Measurements from ENCODE around the genes TMEM63C and NRXN3.

- PRO-cap = no peak
Measured at GRCh38 chr14:77041104-77041591, 12.6 kb upstream of the IRF2BPL start.

DNA sequence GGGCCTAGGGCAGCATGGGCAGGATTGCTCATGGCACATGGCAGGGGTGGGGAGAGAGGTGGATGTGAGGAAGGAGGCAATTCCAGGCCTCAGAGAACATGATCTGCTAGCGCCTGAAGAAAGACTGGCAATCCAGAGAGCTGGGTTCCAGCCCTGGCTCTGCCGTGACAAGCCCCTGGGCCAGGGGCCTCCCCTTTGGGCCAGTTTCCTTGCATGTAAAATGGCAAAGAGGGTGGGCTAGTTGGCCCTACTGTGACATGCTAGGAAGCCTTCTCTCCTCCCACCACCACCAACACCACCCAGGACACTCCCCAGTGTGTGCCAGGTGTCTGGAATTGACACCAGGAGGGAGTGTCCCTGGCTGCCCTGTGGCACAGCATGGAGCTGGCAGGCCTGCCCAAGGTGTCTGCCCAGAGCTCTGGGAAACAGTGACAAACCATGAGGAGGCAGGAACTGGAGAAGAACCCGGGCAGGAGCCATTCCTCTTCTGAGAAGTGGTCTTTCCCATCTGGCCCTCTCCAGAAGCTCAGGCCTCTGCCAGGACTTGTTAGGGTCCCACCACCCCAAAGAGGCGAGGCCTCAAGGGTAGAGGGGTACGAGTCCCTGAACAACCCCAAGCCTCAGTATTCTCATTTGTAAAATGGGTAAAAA lies 24.1 kb upstream of the IRF2BPL start:
- PRO-cap = no peak

- PRO-cap = no peak
Measured at GRCh38 chr14:77181277-77182449, at the start of gene TMEM63C. Gene TMEM63C (plus strand): TSS chr14:77181798.

DNA sequence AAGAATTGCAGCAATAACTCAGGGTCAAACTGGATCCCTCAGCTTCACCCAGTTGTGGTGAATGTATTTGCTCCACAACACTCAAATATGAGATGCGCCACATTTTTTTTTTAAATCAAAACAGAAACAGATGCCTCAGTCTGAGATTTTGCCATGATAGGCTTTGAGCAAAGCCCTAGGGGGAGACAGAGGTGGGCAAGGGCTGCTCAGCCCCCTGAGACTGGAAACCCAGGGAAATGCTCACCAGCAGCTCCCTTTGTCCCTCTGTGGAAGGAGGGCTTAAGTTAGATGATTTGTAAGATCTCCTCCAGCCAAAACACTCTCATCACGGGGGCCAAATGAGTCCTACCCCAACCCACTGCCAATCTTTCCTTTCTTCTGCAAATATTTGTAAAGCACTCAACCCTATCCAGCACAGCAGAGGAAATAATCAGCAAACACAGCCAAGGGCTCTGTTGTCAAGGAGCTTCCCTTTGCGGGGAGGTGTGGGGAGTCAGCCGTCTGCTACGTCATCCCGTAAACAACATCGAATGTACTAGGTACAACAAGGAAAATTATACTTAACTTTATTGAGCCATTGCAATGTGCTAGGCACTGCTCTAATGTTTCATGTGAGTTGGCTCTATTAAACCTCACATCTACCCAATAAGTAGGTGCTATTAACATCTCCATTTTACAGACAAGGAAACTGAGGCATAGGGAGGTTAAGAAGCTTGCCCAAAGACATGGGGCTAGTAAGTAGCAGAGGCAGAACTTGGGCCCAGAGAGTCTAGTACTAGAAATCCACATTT lies 22.7 kb downstream of the TMEM63C start:
- PRO-cap = no peak

- PRO-cap = no peak
Measured at GRCh38 chr14:77347772-77348126, 26.9 kb downstream of the GSTZ1 start.

- PRO-cap = no peak
Measured at GRCh38 chr14:77979599-77980100, 179.7 kb downstream of the ADCK1 start.

DNA sequence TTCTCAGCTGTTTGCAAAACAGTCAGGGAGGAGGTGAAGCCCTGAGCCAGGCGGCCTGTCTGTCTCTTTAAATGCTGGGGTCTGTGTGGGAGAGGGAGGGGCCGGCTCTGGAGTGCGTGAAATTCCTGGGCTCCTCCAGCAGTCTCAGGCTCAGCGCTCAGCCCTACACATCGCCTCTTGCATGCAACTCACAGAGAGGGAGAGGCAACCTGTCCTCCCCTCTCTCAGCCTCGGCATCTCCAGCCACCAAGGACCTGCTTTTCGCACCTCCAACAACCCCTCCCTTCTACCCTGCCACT lies at the start of gene NRXN3:
Gene NRXN3, plus strand, starts transcription at position 141 of the 299 bp plus-strand sequence.
- PRO-cap = no peak

GRCh38 chr14:78566021-78566408 lies 395.8 kb downstream of the NRXN3 start:
- PRO-cap = no peak

DNA sequence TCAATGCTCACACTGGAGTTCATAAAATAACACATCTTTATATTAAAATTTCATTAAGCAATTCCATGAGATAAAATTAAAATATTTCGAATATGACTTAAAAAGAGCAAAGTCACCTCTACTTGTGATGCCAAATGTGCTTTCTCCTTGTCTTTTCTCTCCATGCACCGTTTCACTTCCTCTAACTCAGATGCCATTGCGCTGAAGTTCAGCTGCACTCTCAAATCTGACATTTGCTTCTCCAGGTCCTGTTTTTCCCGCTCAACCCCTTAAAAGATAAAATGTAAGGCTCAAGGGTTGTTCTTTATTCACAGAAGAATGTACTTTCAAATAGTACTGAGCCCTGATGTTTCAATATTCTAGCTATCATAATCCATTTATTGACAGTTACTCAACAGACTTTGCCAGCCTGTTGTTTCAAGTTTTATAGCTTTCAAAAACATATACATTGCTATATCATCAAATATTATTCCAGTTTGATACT lies 110.5 kb downstream of the CEP128 start:
- PRO-cap = no peak

DNA sequence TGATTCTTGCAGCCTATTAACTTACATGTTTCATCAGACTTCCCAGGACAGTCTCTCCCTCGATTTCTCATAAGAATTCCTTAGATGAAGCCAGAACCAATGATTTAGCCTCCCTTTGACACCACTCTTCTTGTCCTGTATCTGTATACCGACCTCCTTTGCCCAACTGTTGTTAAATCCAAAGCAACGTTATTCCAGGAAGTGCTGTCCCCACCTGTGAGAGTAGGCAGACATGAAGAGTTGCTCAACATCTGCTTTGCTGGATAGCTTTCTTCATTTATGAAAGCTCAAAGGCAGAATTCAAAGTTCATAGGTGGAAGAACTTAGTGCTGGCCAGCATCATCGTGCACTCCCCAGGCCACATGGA lies 55.6 kb downstream of the GTF2A1 start:
- PRO-cap = no peak

DNA sequence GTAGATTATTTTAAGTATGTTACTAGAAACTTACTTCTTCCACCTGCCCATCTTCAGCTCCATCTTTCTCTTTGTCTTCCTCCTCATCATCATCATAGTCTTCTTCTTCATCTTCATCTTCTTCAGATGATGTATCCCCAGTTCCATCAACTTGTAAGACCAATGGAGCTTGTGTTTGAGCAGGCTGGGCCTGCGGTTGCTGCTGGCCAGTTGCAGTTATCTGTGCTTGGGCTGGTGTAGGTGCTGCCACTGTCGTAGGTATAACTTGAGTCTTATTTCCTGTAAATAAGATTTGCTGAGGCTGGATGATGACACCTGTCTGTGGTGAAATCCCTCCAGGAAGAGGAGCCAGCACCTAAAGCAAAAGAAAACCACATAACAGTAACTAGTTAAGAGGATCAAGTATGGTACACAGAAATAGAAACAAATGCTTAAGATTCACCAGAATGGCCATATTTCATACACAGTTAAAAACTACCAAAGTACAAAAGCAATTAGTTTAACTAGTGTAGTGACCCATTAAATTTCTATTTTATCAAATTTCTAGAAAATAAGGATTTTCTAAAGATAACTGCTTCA lies 28.2 kb downstream of the GTF2A1 start:
- PRO-cap = no peak

- PRO-cap = bidirectional peak, plus-strand start at chr14:81219474, minus-strand start at chr14:81219363
Measured at GRCh38 chr14:81219085-81219728, 1.6 kb downstream of the GTF2A1 start.

GRCh38 chr14:81393278-81393864 lies 6.8 kb downstream of the STON2 start:
- PRO-cap = no peak

GRCh38 chr14:81412845-81413200 lies 12.7 kb upstream of the STON2 start:
- PRO-cap = no peak

- PRO-cap = no peak
Measured at GRCh38 chr14:82642249-82642922, 1108.7 kb upstream of the SEL1L start.

- PRO-cap = no peak
Measured at GRCh38 chr14:83556583-83556828, 1973.4 kb upstream of the FLRT2 start.

DNA sequence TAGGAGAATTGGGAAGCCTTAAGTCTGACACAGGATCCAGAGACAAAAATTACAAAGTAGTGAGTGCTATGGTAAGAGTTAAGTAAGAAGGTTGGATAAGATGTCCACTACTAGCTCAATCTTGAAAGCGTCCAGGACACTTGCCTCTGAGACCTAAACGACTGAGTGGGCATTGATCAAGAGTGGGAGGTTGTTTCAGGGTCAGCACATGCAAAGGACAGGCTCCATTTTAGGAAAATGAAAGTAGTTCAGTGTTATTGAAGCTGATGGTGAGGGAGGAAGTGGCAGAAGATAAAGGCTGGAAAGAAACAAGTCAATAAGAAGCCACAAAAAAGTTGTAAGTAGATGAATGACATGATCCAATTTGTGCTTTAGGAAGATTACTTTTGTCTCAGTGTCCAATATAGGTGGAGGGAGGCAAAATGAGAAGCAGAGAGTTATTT lies 21.9 kb downstream of the GPR65 start:
- PRO-cap = no peak

- PRO-cap = no peak
Measured at GRCh38 chr14:88185702-88186120, 137.4 kb downstream of the KCNK10 start.

DNA sequence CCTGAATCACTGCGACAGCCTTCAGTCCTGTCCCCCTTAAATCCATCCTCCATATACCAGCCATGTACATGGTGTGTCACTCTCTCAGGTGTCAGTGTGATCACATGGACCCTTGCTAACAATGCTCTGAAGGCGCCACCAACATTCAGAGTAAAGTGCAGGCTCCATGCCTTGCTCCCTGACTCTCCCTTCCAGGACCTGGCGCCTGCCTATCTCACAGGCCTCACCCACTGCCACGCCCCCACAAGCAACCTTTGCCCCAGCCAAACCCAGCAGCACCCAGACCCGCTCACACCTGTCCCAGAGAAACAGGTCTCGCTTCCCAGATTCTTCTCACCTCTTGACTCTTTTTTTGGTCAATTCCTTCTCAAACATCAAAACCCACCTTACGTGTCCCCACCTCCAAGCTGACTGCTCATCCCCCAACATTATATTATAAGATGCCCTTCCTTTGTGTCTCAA lies 52.3 kb downstream of the KCNK10 start:
- PRO-cap = no peak

DNA sequence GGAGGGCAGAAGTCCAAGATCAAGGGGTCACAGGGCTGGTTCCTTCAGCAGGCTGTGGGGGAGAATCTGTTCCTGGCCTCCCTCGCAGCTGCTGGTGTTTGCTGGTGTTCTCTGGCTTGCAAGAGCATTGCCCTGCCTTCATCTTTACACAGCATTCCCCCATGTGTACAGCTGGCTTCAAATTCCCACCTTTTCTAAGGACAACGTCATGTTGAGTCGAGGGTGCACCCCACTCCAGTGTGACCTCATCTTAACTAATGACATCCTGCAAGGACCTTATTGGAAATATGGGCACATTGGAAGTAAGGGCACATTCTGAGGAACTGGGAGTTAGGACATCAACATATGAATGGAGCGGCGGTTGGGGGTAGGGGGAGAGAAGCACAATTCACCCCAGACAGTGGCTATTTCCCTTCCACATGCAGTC lies 123.6 kb downstream of the FOXN3 start:
- PRO-cap = no peak